ENCODE measurements around a stretch of chr4.

- PRO-cap, result no peak
- RAMPAGE, long total RNA, 4 experiments, result no peak in any of the 4 experiments
These were observed 77.3 kb upstream of the MXD4 start for GRCh38 chr4:2339166-2339720.

GRCh38 chr4:2416376-2416914 is 2.0 kb downstream of the ZFYVE28 start:
- PRO-cap, result unidirectional peak, plus-strand start at chr4:2416616; unidirectional peak, plus-strand start at chr4:2416719; unidirectional peak, plus-strand start at chr4:2416739
- RAMPAGE, long total RNA, 4 experiments, result no peak in any of the 4 experiments

DNA sequence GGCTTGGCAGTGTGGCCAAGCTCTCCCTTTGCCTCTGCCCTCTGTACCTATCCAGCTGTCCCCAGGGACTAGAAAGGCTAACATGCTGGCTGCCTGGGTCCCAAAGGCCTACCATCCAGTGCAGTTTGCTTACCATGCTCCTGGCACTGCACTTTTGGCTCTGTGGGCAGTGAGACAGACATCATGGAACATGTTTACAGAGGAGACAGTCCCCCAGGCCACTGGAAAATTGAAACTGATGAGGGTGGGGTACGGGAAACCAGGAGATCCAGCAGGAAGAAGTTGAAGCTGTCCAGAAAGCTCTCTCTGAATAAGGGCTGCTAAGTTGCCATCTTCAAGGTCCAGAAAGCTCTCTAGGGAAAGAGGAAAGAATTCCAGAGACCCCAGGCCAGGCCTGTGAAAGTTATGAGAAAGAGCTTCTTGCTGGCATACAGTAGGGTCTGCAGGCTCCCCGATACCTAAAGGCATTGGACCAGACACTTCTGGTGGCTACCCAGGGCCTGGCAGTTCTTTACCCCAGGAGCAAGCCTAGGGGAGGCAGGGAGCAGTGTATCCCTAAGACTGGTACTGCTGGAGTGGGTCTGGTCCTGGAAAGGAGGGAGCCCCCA is 20.0 kb upstream of the FAM193A start:
- PRO-cap, result no peak
- RAMPAGE, long total RNA, 4 experiments, result no peak in any of the 4 experiments

- PRO-cap, result no peak
- RAMPAGE, long total RNA, 4 experiments, result no peak in any of the 4 experiments
These were observed 14.7 kb downstream of the TNIP2 start for GRCh38 chr4:2741440-2741921.

DNA sequence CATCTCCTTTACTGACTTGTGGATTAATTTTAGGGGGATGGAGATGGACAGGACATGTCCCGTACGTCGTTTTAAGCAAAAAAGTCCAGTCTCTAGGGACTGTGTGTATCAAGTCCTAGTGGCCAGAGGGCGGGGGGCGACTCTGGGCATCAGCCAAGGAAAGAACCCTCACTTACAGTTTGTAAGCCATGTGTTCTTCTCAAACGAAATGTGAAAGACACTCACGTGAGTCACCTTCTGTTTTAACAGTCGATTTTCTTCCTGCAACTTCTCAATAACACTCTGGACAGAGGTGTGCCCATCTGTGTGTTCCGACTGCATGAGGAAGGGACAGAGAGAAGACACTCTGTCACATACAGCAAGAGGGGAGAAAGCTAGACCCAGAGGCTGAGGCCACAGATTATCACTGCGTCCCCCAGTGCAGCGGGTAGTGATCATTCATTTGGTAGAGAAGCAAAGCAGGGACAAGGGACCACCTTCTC is 10.9 kb downstream of the TNIP2 start:
- PRO-cap, result no peak
- RAMPAGE, long total RNA, 4 experiments, result no peak in any of the 4 experiments

GRCh38 chr4:2767739-2768262 is 11.7 kb upstream of the TNIP2 start:
- PRO-cap, result no peak
- RAMPAGE, long total RNA, 4 experiments, result no peak in any of the 4 experiments

GRCh38 chr4:2794152-2795372 is 1.7 kb downstream of the SH3BP2 start:
- PRO-cap, result bidirectional peak, plus-strand start at chr4:2794868, minus-strand start at chr4:2794784
- RAMPAGE, long total RNA, 4 experiments, result no peak in any of the 4 experiments

- PRO-cap, result unidirectional peak, plus-strand start at chr4:2798594; bidirectional peak, plus-strand start at chr4:2799017, minus-strand start at chr4:2798883
- RAMPAGE, long total RNA, 4 experiments, result start-site peak on the plus strand in 1 of 4 experiments, at chr4:2798513-2799046 at its widest, 8 reads per replicate
These were observed 5.7 kb downstream of the SH3BP2 start for GRCh38 chr4:2798338-2799237.

GRCh38 chr4:2822856-2823309 is 20.8 kb upstream of the ADD1 start:
- PRO-cap, result no peak
- RAMPAGE, long total RNA, 4 experiments, result no peak in any of the 4 experiments

- PRO-cap, result no peak
- RAMPAGE, long total RNA, 4 experiments, result no peak in any of the 4 experiments
These were observed 11.9 kb upstream of the ADD1 start for GRCh38 chr4:2831559-2832298.

GRCh38 chr4:2949885-2950505 is 13.2 kb downstream of the NOP14 start:
- PRO-cap, result no peak
- RAMPAGE, long total RNA, 4 experiments, result no peak in any of the 4 experiments

GRCh38 chr4:3126995-3127689 is 52.7 kb downstream of the HTT start:
- PRO-cap, result bidirectional peak, plus-strand start at chr4:3127388, minus-strand start at chr4:3127277
- RAMPAGE, long total RNA, 4 experiments, result no peak in any of the 4 experiments

DNA sequence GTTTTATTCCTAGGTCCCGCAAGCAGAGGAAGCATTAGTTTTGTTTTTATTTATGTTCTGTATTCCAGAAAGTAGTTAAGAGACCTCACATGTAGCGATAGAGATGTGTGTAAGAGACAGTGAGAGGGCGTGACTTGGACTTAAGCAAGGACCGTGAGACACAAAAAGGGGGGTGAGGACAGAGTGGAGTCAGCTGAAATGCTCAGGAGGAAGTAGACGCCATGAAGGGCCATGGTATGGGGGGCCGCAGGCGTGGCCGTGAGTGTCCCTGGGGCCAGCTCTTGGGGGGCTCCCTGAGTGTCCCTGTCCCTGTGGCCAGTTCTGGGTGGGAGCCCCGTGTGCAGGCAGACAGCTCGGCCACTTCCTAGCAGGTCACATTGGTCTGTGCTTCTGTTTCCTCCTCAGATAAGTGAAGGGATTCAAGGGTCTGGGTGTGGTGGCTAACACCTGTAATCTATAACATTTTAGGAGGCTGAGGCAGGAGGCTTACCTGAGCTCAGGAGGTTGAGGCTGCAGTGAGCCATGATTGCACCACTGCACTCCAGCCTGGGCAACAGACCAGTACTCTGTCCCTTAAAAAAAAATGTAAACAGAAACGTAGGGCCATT is 23.0 kb upstream of the MSANTD1 start:
- PRO-cap, result no peak
- RAMPAGE, long total RNA, 4 experiments, result no peak in any of the 4 experiments

- PRO-cap, result no peak
- RAMPAGE, long total RNA, 4 experiments, result no peak in any of the 4 experiments
These were observed 13.7 kb upstream of the MSANTD1 start for GRCh38 chr4:3235047-3235932.

DNA sequence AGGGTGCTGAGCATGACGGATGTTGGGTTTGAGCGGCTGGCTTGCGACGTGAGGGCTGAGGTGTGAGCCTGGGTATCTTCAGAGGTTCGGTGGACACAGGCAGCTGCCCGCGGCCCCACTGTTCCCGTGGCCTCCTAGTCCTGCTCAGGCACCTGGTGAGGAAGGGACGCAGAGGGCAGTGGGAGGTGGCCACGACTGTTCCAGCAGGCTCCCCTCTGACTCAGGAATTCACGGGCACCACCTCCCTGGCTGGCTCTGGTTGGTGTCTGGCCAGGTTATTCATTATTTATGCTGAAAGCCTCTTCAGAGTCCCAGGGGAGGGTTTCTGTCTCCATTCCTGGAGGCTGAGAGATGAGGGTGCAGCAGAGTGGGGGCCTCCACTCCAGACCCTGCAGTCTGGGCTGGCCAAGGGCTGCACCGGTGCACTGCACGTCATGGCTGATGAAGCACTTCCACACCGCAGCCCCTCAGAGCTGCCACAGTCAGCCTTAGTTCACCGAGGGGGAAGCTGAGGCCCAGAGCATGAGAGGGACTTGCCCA is 2.2 kb downstream of the MSANTD1 start:
- PRO-cap, result no peak
- RAMPAGE, long total RNA, 4 experiments, result no peak in any of the 4 experiments

GRCh38 chr4:3316167-3316549 is 23.3 kb downstream of the RGS12 start:
- PRO-cap, result no peak
- RAMPAGE, long total RNA, 4 experiments, result no peak in any of the 4 experiments

- PRO-cap, result no peak
- RAMPAGE, long total RNA, 4 experiments, result no peak in any of the 4 experiments
These were observed 24.2 kb downstream of the RGS12 start for GRCh38 chr4:3316744-3317602.

GRCh38 chr4:3366642-3367277 is 73.9 kb downstream of the RGS12 start:
- PRO-cap, result no peak
- RAMPAGE, long total RNA, 4 experiments, result no peak in any of the 4 experiments

DNA sequence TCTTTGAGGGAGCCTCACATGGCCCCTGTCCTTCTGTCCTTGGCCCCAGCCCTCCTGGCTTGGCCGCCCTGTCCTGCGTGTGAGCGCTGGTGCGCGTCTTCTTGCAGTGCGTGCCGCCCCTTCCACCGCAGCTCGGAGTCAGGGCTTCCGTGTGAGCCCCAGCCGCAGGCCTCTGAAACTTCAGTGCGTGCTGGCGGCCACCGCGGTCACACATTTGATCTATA is 30.1 kb upstream of the HGFAC start:
- PRO-cap, result no peak
- RAMPAGE, long total RNA, 4 experiments, result no peak in any of the 4 experiments

GRCh38 chr4:3462020-3462299 is 1.1 kb upstream of the DOK7 start:
- PRO-cap, result no peak
- RAMPAGE, long total RNA, 4 experiments, result no peak in any of the 4 experiments